H9 (cell line): ENCODE measurements around the gene TSPEAR.

DNA sequence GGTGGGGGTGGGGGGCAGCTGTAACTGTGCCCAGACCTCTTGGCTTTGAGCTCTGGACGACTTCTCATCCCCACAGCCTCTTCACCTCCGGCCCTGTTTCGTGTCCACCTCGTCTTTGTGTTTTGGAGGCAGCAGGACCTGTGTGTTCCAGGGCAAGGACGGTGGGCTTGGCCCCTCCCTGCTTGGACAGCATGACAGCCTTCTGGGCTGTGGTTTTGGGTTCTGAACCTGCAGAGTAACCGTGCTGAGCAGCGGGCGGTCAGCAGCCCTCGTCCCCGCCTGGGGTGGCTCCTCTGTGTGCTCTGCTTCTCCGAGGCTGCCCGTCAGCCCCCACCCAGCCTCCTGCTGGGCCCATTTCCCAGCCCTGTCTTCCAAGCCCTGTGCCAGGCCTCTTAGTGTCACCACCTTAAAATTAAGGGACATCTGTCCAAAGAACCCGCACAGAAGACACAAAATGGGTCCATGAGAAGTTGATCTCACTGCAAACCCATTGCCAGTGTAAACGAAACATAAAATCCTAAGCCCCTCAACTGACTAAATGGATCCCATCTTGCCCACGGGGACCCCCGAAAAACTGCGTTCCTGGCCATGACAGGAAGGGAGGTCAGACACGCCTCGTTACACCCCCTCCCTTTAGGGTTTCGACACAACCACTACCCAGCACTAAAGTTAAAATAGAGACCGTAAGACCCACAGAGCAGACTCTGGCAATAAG is 828 bp upstream of the KRTAP10-6 start:
- PRO-cap, result no peak

DNA sequence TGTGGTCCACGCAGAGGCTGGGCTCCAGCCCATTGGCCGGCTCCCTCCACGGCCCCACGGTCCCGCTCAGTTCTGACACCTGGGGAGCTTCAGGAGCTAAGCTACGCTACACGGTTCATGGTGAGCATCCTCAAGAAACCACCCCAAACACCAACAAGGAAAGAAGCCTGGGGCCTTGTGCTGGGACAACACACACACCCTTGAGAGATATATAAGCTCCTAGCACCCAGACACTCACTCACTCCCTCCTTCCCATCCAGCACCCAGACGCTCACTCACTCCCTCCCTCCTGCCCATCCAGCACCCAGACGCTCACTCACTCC is 254 bp upstream of the KRTAP10-12 start:
- PRO-cap, result no peak

DNA sequence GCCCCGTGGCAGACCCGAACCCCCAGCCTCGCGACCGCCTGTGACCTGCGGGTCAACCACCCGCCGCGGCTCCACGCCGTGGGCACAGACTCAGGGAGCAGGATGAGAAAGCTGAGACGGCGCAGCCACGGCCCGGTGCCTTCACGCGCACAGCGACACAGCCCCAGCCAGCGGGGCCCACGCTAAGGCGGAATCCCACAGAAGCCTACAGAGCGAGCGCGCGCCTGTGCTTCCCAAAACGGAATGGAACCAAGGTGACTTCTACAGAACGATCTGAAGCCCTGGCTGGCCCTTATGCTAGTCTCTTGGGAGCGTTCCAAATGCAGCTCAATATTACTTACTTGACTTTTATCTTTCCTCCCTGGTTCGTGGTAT is 1.8 kb downstream of the TSPEAR start:
- PRO-cap, result no peak

GRCh38 chr21:44711418-44712156 is at the start of gene TSPEAR:
Gene TSPEAR (minus strand): TSS chr21:44711572.
- PRO-cap, result no peak

DNA sequence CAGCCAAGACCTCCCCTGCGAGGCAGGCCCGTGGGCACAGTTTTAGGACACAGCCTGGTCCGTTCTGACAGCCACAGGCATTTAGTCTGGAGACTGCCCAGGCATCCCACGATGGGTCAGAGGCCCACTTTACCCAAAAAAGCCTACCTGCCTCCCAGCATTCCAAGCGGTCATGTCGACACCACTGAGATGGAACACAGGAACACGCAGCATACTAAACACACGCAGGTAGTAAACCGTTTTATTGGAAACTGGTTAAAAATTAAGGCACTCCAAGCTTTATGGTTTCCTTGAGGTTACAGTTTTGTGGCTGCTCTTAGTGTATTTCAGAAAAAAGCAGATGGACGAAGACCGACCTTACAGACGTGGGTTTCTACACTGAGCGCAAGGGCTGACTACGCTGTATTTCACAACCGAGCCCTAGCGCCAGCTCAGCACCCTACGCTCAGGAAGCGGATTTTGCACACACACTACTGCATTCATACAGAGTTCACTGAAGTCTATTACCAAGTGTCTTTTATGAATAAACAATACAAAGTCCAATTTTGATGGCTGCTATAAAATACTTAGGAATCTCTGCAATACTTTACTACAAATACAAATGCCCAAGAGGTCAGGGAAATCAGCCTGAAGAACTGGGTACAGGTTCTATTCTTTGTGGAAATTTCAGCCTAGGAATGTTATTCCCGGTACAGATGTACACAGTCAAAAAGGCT is 24.0 kb downstream of the PTTG1IP start:
- PRO-cap, result no peak

- PRO-cap, result no peak
Measured at GRCh38 chr21:44850089-44850828, 23.2 kb downstream of the PTTG1IP start.

GRCh38 chr21:44871479-44871867 is 2.0 kb downstream of the PTTG1IP start:
- PRO-cap, result no peak

DNA sequence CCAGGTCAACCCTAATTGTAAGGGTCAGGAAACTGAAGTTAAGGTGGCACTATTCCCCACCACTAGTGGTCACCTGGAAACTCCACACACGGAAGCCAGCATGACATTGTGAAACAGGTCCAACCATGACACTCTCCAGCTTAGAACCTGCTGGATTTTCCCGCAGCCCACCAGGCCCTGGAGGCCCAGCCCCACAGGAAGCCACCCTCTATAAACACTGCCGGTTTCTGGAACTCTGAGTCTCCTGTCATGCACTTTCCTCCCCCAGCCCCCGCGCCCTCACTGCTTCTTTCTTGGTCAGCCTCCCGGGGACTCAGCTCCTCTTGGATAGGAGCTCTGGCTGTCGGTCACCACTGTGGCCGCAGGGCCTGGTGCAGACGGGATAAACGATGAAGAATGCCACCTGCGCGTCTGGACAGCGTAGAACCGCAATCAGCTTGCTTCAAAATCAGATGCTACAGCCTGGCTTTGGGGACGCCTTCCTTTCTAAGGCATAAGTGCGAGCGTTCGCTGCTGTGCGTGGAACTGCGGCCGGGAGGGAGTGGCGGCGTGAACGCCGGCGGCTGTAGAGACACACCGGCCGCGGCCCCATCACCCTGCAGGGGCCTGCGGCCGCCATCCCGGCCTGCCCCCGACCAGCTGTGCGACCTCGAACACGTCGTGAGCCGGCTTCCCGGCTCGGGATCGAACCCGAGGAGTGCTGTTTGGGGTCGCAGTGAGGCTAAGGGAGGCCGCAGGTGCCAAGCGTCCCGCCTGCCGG is 859 bp downstream of the PTTG1IP start:
- PRO-cap, result unidirectional peak, plus-strand start at position 374 of the sequence

DNA sequence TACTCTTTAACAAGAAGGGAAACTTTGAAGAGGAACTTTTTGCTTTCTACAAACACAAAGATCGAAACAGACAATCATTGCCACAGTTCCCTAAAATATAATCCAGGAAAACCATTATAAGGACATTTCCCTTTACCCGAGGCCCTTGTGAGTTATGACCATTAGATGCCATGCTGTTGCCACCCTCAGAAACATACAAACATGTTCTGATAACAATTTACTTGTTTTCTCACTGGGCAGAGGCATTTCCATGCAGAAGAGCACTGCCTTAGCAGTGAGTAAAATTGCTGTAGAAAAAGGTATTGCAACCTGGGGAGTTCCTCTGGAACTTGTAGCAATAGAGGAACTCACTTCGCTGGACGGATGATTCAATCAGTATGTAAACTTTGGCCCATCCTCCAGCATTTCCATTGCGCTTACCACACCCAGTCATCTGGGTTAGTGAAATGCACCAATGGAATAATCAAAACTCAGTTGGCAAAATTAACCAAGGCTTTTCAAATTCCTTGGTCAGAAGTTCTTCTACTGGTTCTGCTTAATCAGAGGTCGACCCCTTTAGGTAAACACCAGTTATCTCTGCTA is 5.1 kb upstream of the PTTG1IP start:
- PRO-cap, result no peak

GRCh38 chr21:44897407-44898229 is 23.1 kb downstream of the ITGB2 start:
- PRO-cap, result unidirectional peak, minus-strand start at chr21:44897827

- PRO-cap, result no peak
Measured at GRCh38 chr21:44928037-44928572, 7.4 kb upstream of the ITGB2 start.

- PRO-cap, result no peak
Measured at GRCh38 chr21:45000129-45000547, 60.3 kb downstream of the SLX9 start.

- PRO-cap, result bidirectional peak, plus-strand start at chr21:45012573, minus-strand start at chr21:45012433; bidirectional peak, plus-strand start at chr21:45012871, minus-strand start at chr21:45012794
Measured at GRCh38 chr21:45012289-45012966, 62.0 kb upstream of the ADARB1 start.

DNA sequence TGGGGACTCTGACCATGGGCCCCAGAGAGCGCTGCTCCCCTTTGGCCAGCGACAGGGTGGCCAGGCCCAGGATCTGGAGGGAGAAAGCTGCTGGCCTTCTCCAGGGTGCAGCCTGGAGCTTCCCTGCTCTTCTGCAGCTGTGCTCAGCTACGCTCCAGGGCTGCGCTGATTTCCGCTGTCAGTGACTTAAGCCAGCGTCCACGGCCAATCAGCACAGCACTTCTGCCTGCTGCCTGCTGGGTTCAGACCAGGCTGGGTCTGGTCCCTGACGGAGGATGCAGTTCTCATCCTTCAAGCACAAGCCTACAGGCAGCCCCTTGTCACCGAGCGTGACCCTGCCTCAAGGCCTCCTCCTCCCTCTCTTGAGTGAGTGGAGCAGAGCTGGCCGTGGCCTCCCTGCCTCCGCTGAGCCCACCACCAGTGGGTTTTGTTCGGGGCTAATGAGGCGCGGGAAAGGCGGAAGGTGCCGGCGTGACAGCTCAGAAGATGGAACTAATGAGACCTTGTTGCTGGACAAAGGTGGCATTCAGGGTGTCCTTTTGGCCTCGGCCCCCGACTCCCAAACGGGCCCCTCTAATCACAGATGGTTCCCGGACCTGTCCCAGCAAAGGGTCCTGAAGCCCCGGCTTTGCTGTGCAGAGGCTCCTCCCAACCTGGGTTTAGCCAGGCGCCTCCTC is 44.7 kb upstream of the ADARB1 start:
- PRO-cap, result no peak

DNA sequence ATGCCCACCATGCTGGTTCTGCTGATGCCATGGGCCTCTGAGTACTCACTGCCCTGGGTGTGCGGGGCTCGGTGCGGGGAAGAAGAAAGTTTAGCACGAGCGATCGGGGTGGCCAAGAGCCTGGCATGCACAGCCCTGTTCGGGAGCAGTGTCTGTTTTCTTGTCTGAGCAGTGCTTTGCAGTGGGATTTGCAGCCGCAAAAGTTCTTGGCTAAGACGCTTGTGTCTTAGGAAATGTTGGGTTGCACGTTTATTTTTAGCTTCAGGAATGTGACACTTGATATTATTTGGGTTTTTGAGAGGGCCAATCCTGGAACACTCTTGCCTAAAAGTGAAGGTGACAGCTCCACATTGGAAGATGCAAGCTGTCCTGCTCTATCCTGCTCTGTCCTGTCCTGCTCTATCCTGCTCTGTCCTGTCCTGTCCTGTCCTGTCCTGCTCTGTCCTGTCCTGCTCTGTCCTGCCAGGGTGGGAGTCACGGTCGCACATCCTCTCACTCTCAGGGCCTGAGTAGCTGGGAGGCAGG is 40.2 kb upstream of the ADARB1 start:
- PRO-cap, result no peak

DNA sequence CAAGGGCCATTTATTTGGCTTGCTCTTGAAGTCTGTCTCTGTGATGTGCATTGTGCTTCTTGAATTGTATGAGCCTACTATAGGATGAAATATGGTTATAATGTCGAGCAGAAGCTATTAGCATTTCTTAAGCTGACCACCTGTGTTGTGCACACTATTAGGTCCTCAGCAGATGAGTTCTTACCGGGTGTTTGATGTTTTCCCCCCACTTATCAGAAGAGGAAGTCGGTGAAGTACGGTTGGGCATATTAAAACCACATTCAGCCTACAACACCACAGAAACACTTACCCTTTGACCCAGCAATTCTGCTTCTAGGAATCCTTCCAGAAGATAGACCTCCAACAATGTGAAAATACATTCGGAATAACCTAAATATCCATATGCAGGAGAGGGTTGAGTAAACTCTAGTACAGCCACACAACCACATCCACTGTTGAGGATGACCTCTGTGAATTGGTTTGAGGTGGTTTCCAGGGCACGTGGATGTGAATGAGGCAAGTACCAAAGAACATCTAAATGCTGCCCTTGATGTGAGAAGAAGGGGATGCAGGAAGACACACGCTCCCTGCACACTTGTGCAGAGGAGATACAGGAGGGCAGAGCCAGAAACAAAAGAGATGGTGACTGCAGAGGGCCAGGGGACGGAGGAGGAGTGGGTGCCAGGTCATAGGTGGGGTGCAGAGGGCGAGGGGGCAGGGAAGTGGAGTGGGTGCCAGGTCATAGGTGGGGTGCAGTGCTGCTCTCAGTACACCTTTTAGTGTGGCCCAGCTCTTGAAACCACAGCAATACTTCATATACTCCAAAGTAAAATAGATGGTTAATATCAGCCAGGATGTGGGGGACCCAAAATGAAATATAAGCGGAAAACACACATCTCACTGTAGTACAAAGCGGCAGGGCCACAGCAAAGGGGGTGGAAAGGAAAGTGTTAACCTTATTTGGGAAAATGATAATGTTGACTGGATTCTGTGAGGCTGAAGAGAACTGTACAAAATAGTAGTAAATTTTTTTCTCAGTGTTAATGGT is 12.8 kb downstream of the ADARB1 start:
- PRO-cap, result no peak

- PRO-cap, result no peak
Measured at GRCh38 chr21:45209990-45210259, 77.8 kb downstream of the POFUT2 start.

- PRO-cap, result no peak
Measured at GRCh38 chr21:45278428-45278952, 9.2 kb downstream of the POFUT2 start.

DNA sequence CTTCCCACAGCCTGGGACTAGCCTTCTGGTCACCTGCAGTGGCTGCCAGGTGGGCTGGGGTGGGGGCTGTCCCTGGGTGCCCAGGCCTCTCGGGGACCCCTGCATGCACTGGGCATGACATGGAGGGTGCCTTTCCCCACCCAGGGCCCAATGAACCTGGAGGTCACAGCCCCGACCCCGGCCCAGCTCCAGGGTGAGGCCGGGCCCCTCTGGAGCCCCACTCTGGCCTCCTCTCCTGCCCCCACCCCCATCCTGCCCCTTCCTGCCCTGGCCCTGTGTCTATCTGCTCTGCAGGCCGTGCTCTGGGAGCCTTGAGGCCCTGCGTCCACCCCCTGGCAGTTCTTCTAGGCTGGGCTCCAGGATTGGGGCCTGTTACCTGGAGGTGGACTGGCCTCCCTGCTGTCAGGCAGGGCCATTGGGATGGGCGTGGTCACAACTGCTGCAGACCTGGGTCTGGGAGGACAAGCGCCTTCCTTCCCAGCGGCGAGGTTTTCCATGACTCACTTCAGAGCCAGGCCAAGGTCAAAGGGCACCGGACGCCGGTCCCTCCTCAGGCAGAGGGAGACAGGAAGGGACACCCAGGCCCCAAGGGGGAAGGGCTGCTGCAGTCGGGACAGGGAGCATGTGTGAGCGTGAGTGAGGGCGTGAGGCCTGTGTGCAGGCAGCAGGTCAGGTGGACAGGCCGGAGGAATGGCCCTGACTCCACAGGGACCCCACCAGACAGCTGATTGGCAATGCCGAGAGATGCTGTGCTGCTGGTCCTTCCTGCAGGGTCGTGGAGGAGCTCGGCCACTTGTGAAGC is 31.0 kb upstream of the POFUT2 start:
- PRO-cap, result no peak

DNA sequence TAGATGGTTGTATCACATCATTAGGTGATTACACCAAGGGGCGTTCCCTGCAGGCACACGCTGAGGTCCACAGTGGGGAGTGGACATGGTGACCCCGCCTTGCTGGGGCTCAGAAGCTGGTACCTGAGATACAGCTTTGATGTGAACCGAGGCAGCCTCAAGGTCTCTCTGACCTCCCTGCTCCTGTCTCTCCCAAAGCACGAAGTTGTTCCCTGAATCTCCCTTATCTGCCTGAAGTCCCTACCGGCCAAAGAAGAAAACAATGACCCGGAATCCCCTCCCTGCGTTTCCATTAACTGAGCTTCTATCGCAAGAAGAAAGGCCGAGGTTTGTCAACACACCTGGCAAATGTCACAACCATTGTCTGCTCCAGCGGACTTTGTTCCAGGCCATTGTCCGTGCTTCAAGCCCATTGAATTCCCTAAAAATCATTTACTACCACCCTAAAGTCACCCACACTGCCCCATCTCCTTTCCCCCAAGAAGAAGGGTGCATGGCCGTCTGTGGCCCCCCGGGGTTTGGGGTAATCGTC is 48.3 kb upstream of the COL18A1 start:
- PRO-cap, result no peak